Hair follicular keratinocyte (primary cell): ENCODE data around the gene CTCF.

DNA sequence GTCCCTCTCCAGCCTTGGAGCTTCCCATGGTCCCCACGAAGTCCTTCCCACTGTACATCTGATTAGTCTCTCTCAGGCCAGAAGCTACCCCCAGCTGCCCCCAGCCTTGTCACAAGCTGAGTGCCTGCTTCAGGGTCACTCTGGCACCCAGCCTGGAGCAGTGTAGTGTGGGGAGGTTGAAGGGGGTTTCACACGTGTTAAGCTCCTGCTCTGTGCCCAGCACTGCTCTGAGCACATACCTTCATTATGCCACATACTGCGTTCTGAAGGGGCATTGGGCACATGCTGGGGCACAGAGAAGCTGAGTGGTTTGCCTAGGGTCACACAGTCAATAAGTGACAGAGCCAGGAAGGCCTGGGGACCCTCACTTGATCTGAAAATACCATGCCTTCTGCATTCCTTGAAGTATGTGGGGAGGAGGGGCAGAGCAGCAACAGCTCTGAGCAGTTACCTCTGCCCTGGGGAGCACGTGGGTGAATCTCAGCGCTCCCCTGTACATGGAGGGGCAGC lies 1.3 kb upstream of the CDH16 start:
- RAMPAGE, long total RNA = no peak

DNA sequence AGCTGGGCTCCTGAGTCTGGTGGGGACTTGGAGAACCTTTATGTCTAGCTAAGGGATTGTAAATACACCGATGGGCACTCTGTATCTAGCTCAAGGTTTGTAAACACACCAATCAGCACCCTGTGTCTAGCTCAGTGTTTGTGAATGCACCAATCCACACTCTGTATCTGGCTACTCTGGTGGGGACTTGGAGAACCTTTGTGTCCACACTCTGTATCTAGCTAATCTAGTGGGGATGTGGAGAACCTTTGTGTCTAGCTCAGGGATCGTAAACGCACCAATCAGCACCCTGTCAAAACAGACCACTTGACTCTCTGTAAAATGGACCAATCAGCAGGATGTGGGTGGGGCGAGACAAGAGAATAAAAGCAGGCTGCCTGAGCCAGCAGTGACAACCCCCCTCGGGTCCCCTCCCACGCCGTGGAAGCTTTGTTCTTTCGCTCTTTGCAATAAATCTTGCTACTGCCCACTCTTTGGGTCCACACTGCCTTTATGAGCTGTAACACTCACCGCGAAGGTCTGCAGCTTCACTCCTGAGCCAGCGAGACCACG lies 13.6 kb upstream of the CES4A start:
- RAMPAGE, long total RNA = no peak

DNA sequence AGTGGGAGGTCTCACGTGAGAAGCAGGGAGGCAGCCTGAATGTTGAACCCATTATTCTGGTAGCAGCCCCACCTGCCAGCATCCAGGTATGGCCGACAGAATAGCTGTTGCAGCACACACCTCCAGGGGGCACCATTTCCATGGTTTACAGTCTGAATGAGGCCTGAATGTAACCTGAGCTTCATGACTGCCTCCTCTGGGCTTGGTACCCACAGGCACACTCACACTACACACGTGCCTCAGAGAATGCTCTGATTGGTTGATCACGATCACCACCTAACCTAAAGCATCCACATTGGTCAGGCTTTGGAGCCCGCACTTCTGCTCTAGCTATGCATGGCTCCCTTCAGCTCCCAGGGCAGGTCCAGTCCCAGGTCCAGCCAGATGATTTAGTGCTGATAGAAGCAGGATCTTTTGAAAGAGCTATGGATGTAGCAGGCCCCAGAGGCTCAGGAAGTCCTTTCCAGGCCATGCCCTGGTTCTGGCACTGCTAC lies 11.0 kb upstream of the CBFB start:
- RAMPAGE, long total RNA = no peak

DNA sequence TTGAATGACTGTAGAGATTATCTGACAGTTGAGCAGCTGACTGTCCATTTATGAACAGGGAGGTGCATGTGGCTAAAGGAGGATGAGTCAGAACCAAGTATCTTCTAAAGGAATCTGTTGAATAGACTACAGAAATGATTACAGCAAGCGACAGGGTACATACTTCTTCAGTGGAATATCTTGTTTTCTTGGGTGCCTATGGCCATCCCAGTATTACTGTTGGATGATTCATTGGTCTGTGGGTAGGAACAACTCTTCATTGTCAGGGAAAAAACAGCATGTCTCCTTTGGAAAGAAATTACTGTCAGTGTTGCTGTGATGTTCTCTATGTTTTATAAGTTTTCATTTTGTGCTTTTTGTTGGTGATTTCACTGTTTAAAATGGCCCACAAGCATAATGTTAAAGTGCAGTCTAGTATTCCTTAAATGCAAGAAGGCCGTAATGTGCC lies 26.9 kb downstream of the CBFB start:
- RAMPAGE, long total RNA = no peak

DNA sequence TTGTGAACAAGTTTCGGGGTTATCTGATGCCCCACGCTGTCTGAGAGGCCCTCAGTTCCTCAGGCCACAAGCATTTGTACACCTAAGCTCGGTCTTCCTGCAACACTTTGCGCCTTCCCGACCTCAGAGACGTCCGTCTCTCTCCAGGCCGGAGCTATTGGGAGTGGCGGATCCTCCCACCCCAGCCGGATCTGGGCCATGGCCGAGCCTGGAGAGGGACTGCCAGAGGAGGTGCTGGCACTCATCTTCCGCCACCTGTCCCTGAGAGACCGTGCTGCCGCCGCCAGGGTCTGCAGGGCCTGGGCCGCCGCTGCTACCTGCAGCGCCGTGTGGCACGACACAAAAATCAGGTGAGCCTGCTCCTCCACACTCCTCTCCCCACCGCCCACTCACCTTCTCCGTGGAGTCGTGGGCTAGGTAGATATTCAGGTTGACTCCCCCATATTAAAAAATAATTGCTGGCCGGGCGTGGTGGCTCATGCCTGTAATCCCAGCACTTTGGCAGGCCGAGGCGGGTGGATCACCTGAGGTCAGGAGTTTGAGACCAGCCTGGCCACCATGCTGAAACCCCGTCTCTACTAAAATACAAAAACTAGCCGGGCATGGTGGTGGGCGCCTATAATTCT lies 1.9 kb downstream of the FBXL8 start:
- RAMPAGE, long total RNA = no peak

GRCh38 chr16:67163485-67164353 lies 826 bp upstream of the HSF4 start:
- RAMPAGE, long total RNA = no peak

- RAMPAGE, long total RNA = no peak
These were observed 9.2 kb downstream of the TMEM208 start for GRCh38 chr16:67235961-67236779.

DNA sequence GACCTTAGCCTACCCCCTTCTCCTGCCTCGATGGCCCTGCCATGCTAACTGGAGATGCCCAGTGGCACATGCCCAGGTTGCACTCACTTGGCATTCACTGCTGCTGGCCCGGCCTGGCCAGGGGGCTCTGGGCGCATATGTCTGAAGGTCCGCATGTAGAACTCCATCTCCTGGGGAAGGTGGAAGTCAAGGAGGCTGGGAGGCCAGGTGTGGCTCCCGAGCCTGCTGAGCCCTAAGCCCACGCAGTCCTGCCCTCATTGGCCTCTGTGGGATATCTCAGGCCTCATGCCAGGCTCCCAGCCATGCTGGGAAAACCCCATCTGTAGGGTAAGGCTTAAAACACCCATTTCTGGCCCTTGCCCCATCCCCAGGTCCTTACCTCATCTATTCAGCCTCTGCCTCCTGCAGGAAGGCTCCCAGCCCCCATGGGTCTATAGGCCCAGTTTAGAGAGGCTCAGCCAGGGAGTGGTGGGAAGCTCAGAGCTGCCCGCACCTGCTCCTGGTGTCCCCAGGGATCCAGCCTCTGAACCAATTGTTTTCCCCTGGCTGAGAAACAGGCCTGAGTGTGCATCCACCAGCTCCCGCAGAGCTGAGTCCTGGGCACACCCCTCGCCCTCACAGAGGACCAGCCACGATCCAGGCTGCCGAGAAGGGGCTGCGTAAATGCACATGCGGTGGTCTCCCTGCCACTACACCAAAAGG lies 2.2 kb upstream of the TPPP3 start:
- RAMPAGE, long total RNA = no peak

DNA sequence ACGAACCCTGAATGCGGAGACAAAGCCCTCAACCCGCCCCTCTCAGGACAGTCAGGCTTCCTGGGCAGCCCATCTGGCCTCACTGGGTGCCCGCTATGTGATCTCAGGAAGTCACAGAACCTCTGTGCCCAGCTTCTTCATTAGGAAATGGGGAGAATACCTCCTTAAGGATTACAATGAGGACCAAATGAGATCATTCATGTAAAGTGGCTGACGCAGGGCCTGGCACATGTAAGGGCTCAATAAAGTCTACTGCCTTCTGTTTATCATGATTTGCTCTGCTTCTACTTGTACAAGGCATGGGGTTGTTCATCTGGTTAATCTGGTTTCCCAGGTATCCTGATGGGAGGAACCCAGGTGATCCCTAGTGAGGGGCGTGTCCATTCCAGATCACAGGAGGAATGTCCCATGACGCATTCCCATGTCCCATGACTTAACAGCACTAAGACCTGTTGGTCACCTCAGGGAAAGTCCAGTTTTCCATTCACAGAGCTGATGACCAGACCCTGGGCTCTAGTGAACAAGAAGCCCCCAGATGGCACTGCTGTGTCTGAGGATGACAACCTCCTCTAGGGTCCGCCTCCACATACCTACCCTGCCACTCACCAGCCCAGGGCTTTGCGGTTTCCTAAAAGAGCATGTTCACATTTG lies 11.4 kb upstream of the TPPP3 start:
- RAMPAGE, long total RNA = no peak

DNA sequence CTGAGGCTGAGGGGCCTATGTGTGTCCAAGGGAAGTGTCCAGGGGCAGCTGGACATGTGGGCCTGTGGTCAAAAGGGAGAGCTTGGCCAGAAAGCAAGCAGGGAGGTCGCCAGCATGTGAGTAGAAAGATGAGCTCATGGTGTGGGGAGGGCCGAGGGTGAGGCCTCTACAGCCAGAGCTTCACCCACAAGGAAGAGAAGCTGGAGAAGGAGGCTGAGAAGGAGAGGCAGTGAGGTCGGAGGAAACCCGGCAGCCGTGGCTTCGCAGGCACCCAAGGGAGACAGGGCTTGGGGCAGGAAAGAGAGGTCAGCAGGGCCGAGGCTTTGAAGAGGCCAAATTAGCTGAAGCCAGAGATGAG lies 4.0 kb upstream of the HSD11B2 start:
- RAMPAGE, long total RNA = no peak

DNA sequence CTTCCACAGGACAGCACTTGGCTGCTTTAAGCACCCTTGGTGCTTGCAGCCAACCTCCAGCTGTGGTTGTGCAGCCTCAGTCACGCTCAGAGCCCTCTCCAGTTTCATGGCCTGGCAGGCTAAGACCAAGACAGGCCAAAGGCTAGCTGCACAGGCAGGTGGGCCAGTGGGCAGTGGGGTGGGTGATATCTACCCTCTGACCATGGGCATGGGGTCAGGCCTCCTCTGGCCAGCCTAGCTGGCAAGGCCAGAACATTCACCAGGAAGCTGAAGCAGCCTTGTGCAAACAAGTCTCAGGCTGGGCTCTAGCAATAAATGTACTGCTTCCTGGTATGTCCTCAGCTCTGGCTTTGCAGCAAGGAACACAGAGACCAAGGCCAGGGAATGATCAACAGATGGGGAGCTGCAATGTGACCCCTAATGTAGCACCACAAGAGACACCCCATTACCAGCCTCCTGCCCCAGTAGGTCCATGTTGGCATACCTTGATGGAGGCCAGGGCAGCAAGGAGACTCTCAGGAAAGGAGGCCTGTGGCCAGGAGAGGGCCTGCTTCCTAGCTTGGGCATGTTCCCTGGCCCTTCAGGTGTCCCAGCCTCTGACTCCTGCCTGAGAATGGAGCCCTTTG lies 20.9 kb downstream of the HSD11B2 start:
- RAMPAGE, long total RNA = no peak

- RAMPAGE, long total RNA = no peak
These were observed 1.4 kb downstream of the RIPOR1 start for GRCh38 chr16:67529614-67530878.

- RAMPAGE, long total RNA = no peak
These were observed 9.2 kb downstream of the RIPOR1 start for GRCh38 chr16:67537580-67538409.

GRCh38 chr16:67544575-67545299 lies 16.1 kb downstream of the RIPOR1 start:
- RAMPAGE, long total RNA = no peak

DNA sequence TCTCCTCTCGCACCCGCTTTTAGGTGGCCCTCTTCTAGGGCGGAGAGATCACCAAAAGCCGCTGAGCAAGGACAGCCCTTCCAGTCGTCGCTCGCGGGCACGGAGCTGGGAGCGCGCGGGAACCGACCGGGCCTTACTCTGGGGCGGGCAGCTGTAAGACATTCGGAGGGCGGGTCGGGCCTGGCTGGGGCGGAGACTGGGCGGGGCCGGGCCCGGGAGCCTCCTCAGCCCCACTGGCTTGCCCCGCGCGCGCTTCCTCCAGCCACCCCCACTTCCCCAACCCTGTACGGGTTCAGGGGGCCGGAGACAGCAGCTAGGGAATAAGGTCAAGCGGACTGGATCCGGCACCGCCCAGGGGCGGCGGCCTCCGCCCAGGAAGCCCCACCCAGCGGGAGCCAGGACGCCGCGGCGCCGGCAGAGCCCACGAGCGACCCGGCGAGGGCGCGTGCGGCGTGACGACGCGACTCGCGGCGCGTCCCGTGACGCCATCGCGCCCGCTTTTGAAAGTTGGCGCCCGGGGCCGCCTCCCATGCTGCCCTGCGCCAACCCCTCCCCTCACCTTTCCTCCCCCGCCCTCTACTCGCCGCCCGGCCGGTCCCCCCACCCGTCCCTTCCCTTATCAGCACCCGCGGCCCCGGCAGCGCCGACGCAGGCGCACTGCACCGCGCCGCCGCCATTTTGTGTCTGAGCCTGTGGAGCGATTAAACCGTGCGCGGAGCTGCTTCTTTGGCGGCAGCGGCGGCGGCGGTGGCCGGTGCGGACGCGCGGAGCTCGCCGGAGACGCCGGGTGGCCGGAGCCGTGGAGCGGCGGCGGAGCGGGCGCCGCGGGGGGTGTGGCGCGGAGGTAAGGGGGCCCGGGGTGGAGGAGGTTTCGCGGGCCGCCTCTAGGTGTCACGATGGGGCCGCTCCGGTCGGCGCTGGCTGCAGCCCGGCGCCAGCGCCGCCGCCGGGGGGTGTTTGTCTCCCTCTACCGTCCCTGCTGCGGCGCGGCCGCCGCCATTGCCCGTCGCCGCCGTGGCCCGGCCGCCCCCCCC lies at the start of gene CTCF:
Gene CTCF (plus strand): TSS at position 646 of the 1,034 bp plus-strand sequence.
- RAMPAGE, long total RNA = no peak

- RAMPAGE, long total RNA = no peak
These were observed 698 bp downstream of the CTCF start for GRCh38 chr16:67562915-67563533.

- RAMPAGE, long total RNA = no peak
These were observed 1.5 kb downstream of the CTCF start for GRCh38 chr16:67563763-67564272.

- RAMPAGE, long total RNA = no peak
These were observed 5.6 kb downstream of the ACD start for GRCh38 chr16:67654300-67655035.

DNA sequence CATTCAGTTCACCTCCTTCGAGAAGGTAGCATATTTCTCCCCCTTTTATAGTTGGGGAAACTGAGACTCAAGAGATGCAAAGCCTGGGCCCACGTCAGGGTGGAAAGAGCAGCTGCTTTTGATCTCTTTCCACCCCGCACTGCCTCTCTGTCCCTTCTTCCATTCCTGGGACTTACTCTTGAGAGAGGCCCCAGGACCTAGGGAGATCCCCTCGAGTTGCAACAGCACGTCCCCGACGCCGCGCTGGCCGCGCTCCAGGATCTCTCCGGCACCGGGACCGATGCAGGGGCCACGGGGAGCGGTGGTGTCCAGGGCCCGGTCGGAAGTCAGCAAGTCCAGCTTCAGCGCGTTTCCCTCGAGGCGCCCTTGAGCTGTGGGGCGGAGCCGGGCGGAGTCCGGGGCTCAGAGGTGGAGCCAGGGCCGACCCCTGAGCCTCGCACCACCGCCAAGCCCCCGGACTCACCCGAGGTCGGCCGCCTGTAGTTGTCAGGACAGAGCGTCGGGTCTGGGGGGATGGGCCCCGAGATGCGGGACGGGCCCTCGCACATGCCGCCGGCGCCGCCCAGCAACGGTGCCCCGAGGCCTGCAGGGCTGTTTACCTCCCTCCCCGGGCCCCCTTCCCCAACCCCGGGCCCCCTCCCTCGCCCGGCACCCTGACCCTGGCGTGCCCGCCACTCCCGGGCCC lies 513 bp downstream of the ENKD1 start:
- RAMPAGE, long total RNA = no peak

DNA sequence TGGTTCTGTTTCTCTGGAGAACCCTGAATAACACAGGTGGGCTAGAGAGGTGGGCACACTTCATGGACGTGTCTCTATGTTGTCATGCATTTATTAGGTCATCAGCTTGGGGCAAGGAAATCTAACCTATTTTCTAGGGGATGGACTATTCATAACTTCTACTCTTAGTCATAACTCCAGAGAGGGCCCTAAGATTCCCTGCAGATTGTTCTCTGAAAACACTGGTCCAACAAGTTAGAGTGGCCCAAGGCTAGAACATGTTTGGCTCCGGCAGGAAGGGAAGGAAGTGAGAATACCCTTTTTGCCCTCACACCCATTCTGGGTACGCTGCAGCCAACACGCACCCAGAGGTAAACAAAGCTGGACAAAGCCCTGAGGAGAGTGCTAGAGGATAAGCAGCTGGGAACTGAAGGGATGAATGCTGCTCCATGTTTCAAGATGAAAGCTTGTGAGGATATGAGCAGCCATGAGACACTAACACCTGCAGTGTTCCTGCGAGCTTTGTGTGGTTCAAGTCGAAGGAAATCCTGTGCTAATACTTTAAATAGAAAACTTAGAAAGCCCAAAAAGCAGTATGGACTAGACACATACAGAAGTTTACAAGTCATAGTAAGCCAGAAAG lies 10.0 kb downstream of the C16orf86 start:
- RAMPAGE, long total RNA = no peak